ENCODE measurements around a stretch of chr12.

DNA sequence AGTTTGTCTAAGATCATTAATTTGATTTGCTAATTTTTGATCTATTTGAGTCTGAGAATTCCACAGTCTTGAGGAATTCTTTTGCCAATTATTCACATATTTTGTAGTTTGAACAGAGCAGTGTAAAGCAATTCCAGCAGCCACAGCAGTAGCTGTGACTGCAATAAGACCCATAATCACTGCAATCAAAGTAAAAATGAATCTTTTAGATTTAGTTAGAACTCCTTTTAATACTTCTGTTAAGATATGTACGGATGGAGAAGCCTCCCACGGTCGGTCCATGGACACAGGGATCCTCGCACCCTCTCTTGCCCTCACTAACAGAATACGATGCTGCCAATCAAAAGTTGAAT lies 11.3 kb downstream of the ZNF140 start:
- RRBS, result no CpG with 5 or more reads among the region's 5 CpGs

Measured in skeletal muscle cell (primary cell).